ENCODE data around the genes CASS4 and TFAP2C.

GRCh38 chr20:54409956-54410239, 65.5 kb upstream of the DOK5 start:
- RRBS = no CpG with 5 or more reads among the region's 1 CpG

GRCh38 chr20:56002941-56003400, 2.3 kb downstream of the CBLN4 start:
- RRBS = 3% methylated on average over 13 of the region's 18 CpGs

GRCh38 chr20:56411653-56412722, at the start of gene CASS4:
TSS of gene CASS4 (plus strand) at chr20:56412260.
- RRBS = no CpG with 5 or more reads among the region's 15 CpGs

DNA sequence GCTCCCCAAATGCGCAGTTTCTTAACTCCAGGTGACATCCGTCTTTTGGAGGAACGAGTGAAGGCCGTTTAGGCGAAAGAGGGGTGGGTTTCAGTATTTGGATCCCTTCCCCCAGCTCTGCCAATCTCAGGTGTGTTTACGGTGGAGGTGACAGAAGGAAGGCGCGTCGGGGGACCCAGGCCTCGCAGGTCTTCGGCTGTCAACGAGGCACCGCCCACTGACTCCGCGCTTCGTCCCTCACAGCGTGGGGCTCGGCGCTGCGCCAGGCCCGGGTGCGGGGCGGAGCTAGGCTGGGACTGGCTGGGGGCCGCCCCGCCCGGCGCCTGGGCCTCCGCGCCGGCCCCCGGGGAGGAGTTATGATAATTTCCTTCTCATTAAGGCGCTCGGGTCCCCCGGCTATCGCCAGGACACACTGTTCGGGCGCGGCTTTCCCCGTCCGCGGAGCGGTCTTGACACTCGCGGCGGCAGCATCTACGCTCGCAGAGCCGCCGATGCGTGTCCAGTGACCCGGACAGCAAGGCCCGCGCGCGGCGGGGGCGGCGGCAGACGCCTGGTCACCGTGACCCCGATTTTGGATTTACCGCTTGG, at the start of gene TFAP2C:
Gene TFAP2C (plus strand): TSS at position 405 of the 588 bp plus-strand sequence.
- RRBS = 2% methylated on average over 19 of the region's 62 CpGs

DNA sequence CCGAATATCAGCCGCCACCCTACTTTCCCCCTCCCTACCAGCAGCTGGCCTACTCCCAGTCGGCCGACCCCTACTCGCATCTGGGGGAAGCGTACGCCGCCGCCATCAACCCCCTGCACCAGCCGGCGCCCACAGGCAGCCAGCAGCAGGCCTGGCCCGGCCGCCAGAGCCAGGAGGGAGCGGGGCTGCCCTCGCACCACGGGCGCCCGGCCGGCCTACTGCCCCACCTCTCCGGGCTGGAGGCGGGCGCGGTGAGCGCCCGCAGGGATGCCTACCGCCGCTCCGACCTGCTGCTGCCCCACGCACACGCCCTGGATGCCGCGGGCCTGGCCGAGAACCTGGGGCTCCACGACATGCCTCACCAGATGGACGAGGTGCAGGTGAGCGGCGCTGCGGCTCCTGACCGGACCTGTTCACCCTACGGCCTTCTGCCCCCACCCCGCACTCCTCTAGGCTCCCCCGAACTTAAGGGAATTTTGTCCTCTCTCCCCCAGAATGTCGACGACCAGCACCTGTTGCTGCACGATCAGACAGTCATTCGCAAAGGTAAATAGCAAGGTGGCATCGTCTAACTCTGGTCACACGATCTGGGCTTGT, 2.3 kb downstream of the TFAP2C start:
- RRBS = 11% methylated on average over 7 of the region's 48 CpGs

GRCh38 chr20:56632014-56632582, 3.0 kb downstream of the TFAP2C start:
- RRBS = no CpG with 5 or more reads among the region's 5 CpGs

GRCh38 chr20:56765094-56765540, 136.0 kb downstream of the TFAP2C start:
- RRBS = no CpG with 5 or more reads among the region's 9 CpGs

- RRBS = no CpG with 5 or more reads among the region's 18 CpGs
These were observed 179.6 kb downstream of the TFAP2C start for GRCh38 chr20:56808440-56809419.

GRCh38 chr20:57074005-57074504, 192.4 kb downstream of the BMP7 start:
- RRBS = 83% methylated on average over 2 of the region's 13 CpGs

DNA sequence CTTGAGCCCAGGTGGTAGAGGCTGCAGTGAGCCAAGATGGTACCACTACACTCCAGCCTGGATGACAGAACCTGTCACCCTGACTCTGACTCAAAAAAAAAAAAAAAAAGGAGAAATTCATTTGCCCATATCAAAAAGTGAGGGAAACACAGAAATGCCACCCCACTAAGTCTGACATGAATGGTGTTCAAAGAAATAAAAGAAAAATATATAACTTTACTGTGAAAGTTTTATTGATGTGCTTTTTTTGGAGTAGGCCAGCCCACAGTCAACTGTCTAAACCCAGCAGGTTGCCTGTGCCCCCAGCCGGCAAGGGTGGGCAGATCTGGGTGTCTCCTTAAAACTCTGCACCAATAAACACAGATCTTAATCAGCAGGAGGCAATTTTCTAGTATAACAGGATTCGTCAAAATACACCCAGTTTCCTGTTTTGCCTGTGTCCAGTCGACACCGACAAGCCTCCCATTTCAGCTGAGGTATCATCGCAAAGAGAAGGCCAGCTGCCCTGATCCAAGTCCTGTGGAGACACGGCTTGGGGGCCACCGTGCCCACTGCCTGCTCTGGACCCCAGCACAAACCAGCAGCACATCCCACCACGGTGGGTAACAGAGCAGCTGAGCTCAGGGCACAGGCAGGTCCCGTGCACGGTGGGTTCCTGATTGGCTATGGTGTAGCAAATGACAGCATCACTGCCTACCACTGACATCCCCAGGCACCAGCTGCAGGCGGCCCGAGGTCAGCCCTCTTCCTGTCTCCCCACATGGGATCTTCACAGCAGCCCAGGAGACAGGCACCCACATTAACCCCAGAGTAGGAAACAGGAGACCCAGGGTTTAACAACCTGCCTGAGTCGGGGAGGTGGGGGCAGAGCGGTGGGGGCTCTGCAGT, 15.8 kb downstream of the BMP7 start:
- RRBS = no CpG with 5 or more reads among the region's 14 CpGs

DNA sequence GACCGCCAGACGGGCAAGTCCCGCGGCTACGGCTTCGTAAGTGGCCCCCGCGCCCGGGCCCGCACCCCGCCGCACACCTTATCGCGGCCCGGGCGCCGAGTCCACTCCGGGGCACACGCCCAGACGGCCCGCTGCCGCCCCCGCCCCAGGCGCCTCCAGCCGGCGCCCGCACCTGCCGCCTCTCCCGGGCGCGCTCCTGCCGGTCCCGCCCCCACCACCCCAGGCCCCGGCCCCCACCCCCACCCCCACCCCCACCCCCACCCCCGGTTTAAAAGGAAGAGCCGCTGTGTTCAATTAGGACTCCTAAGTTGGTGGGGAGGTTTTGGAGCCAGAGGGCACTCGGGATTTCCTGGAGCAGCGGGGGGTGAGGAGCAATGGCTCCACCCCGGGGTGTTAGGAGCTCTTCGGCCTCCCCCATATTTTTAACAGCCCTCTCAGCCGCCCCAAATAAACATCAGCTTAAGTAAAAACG, 623 bp downstream of the RBM38 start:
- RRBS = 2% methylated on average over 15 of the region's 42 CpGs

GRCh38 chr20:57399077-57399306, 7.8 kb downstream of the RBM38 start:
- RRBS = 12% methylated on average over 3 of the region's 7 CpGs

- RRBS = no CpG with 5 or more reads among the region's 17 CpGs
These were observed 41.8 kb downstream of the CTCFL start for GRCh38 chr20:57482987-57483602.

GRCh38 chr20:57528964-57529527, 4.1 kb upstream of the CTCFL start:
- RRBS = no CpG with 5 or more reads among the region's 8 CpGs

GRCh38 chr20:57536622-57537708, 12.0 kb upstream of the CTCFL start:
- RRBS = no CpG with 5 or more reads among the region's 4 CpGs

GRCh38 chr20:57547257-57547842, 13.6 kb upstream of the PCK1 start:
- RRBS = no CpG with 5 or more reads among the region's 8 CpGs

- RRBS = no CpG with 5 or more reads among the region's 16 CpGs
These were observed 12.7 kb upstream of the PCK1 start for GRCh38 chr20:57548126-57548753.

- RRBS = 100% methylated on average over 1 of the region's 4 CpGs
These were observed 3.5 kb downstream of the PCK1 start for GRCh38 chr20:57564478-57564778.

GRCh38 chr20:57627905-57628764, 7.9 kb upstream of the ZBP1 start:
- RRBS = no CpG with 5 or more reads among the region's 16 CpGs

DNA sequence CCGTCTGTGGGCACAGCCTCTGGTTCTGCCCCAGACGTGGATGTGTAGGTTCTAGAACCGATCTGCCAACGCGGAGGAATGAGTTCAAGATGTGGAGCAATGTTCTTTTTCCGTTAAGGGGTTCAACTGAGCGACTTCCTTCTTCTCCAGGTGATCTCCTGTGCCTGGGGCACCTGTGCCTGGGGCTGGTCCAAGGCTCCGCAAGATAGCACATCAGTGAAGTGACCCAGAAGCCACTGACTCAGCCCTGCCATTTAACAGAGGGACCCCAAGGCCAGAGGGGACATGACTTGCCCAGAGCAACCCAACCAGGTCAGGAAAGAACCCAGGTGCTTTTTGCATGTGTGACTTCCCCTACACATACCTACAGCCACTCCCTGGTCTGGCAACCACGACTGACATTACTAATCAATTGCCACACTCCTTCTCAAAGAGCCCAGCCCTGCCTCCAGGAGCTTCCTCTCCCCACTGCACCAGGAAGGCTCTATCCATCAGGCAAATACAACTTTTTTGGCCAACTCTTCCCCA, 22.7 kb downstream of the PMEPA1 start:
- RRBS = no CpG with 5 or more reads among the region's 9 CpGs